Thoracic aorta endothelial cell (primary cell): ENCODE results near the gene MMP12.

GRCh38 chr11:102166438-102167152 is 56.3 kb downstream of the YAP1 start:
- CAGE, long polyA plus RNA: no peak

GRCh38 chr11:102174442-102175029 is 64.3 kb downstream of the YAP1 start:
- CAGE, long polyA plus RNA: no peak

DNA sequence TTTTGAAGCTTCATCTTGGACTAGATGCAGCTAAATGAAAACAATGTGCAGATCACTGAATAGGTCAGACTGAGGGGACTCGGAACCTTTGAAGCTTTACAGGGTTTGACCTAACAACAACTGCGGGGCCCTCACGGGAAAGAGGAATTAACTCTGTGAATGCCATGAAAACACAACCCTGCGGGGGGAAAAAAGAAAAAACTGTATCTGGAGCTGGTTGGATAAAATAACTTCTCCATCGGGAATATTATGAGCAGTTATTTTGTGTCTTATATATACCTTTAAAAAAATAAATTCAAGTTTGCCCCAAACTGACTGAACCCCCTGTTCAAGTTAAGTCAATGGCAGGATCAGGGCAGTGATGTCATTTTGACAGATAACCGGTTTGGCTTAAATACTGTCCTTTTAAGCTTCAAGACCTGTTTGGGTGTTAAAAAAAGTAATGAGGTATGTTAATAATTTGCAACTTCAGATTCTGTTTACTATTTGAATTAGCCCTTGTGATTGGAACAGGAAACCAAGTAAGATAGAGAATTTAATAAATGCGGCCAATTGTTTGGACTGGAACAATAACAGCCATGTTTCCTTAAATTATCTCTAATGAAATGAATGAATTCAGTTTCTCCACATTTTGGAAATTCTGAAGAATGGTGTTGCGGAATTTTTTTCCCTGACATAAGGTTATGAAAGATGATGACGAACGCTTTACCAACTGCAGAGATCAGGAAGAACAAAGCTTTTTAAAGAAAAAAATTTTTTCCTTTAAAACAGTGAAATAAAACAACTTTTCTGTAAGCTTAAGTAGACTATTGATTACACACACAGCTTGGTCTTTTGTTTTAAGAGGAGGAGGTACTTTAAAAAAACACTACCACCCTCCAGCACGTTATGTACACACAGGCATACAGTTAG is 76.9 kb downstream of the YAP1 start:
- CAGE, long polyA plus RNA: no peak

- CAGE, long polyA plus RNA: no peak
Observed at GRCh38 chr11:102221565-102222242, 95.6 kb upstream of the BIRC3 start.

DNA sequence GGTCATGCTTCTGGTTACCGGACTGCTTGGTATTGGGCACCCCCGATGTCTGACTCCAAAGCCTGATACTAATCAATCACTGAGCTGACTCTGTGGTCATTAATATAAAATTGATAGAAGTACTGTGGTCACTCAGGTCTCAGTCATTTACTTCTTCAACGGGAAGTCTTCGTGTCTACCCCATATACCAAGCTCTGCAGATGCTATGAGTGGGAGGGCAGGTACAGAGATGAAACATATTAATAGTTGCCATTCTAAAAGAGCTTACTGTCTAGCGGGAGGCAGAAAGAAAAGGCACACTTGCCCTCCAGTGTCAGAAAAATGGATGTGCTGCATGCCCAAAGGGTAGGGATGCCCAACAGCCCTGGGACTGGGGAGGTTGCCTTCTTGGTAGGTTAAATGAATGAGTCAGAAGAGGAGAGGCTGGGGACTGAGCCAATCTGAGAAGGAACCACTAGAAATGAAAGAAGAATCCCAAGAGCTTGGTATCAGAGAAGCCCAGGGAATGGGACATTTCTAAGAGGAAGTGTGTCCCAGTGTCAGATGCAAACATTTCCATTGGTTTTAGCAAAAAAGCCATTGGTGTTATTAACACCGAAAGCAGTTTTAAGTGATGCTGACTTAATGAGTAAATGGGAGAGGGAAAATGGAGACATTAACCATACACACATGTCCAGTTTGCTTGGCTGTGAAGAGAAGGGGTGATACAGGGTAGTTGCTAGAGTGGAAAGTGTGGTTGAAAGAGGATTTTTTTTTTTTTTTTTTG is 1.2 kb downstream of the BIRC3 start:
- CAGE, long polyA plus RNA: no peak

DNA sequence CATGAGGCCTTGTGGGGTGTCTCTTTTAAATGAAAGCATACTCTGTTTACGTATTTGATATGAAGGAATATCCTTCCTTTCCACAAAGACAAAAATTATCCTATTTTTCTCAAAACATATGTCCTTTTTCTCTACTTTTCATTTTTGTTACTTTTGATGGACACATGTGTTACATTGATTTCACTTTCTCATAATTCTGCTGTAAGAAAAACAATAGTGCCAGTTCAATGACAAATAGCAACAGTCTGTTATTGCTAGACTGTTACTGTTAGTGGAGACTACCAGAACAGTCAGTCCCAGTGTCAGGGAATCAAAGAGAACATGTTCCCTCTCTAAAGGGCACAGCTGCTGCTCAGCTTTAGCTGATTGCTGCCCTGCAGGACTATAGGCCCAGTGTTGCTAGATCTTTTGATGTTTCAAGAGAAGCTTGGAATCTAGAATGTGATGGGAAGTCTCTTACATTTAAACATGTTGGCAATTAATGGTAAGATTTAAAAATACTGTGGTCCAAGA is 3.3 kb downstream of the BIRC3 start:
- CAGE, long polyA plus RNA: no peak

GRCh38 chr11:102361442-102361984 is 14.5 kb downstream of the BIRC2 start:
- CAGE, long polyA plus RNA: no peak

DNA sequence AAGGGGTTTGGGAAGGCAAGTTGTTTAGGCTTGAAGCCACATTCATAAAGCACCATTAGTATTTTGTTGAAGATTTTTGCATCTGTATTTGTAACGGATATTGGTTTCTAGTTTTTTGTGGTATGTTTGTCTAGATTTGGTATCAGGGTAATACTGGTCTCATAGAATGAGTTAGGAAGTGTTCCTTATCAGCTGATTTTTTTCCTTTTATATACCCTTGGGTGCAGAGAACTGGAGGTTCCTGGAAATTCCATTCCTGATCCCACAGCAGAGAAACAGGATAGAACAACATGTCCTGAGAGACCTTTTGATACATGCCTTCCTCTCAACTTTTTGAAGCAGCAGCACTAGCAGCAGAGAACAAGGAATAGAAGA is 36.8 kb downstream of the BIRC2 start:
- CAGE, long polyA plus RNA: no peak

DNA sequence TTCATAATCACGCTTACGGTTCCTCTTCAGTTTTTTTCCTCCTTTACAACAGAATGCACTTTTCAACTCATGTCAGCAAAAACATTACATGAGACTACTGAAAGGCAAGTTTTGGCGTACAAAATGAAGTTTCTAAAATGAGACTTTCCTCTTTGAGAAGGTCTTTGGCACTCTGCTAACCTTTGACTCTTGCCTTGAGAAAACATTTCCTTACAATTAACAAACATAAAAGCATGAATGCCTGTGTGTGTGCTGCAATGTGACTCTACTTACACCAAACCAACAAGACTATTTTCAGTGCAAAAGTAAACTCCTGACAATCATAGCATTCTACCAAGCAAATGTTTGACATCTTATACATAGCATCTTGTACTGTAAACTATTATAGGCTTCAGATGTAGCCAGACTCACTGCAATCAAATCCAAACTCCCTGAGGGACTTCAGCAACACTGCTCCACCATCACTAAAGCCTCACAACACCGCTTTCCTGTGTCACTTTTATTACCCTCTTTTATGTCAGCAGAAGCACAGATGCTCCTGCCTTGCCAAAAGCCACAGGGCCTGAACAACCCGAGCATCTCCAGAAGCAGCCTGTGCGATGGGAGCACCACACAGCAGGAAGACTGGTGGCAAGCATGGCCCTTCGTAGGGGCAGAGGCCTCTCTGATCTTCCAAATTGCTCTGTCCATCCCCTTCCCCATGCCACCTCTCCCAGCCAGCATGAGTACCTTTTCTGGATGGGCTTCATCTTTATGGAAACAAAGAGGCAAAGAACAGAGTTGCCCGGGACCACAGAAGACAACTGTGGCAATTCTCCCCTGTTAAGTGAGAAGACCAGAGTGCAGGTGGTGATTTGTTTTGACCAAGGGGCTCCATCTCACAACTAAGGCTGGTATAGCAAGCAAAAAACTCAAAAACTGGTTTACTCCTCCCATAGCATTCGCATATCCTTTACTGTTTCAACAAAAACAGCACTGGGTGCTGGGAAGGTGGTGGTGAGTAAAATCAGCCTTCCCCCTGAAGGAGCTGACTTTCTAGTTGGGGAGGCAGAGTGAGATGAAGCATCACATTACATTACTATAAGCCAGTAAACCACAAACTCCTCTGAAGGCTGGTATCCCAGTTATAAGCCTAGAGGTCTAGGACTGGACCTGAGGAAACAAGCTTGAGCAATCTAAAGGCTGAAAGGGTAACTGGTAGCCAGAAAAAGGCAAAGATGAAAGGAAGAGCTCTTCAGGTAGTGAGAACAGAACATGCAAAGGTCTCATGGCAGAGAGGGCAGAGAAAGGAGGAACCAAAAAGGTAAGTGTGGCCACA is 22.8 kb downstream of the TMEM123 start:
- CAGE, long polyA plus RNA: no peak

GRCh38 chr11:102746739-102747719 is 22.3 kb upstream of the MMP8 start:
- CAGE, long polyA plus RNA: no peak

DNA sequence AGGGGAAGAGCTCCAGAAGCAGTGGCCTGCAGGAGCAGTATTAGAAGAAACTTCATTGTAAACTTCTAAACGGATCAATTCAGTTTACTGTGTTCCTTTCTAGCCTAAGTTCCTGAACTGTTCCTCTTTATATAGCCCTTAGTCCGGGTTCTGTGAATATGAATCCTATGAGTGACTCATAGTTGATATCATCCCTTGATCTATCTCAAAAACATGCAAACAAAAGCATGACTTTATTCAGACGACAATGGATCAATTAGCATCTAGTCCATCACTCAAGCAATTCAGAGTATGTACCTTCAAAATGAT is at the start of gene MMP12:
TSS of gene MMP12 (minus strand) at position 101 of the 309 bp plus-strand sequence.
- CAGE, long polyA plus RNA: no peak

DNA sequence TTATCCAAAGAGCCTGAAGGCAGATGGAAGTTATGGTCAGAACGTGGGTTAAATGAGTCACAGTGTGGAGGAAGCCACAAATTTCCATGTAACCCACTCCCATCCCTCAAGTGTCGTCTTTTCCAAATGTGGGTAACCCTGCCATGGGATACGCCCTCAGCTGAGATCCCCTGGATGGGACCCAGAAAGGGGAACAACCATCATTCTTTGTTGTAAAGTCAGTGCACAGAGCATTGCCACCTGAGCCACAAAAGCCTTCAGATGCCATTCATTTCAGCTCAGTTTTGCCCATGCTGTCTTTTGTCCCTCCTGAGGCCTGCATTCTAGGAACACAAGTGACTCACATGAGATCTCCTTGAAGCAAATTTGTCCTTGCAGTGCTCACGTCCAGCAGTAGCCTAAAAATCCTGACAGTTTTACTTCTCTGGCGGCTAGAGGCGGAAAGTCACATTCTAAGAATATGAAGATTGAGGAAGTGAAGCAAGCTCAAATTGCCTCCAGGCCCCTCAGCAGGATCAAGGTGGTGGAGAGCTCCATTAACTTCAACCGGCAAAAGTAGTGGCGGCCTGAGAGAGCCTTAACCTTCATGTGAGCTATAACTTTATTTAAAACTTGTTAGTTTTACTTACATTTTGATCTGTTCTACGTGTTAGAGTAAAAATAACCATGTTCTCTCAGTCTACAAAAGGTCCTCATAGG is 30.5 kb downstream of the MMP13 start:
- CAGE, long polyA plus RNA: no peak

GRCh38 chr11:105611488-105612355 is 1.8 kb downstream of the GRIA4 start:
- CAGE, long polyA plus RNA: no peak

GRCh38 chr11:106990088-106990845 is 28.0 kb downstream of the GUCY1A2 start:
- CAGE, long polyA plus RNA: no peak

DNA sequence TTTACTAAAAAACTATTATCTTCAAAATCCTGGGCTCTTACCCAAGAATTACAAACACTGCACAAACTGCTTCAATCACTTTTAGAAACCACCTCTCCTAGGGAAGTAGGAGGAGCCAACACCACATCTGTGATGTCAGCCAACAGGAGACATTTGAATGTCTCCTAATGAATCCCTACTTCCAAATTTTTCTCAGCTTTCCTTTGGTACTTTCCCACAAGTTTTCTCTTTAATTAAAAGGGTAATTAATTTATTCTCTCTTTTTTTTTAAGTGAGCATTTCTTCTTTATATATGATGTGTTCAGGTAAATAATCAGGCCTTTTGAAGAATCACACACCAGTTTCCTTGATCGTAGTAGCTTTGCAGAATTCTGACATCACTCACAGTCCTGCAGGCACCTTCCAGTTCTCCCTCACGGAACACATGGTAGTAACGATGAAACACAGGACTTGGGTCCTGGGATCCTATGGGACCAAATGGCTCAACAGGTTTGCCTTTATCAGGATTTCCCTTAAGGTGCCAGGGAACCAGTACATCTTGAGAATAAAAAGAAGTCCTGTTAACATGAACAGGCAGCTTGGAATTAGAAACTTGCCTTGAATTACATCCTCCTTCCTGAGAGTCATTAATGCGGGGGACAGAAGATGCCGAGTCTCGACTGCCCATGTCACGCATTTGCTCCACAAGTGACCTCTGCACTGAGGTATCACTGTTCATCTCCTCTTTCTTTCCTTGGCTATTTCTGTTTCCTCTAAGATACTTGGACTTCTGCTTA is 46.9 kb upstream of the CWF19L2 start:
- CAGE, long polyA plus RNA: no peak

- CAGE, long polyA plus RNA: no peak
Observed at GRCh38 chr11:108105984-108107002, 15.1 kb upstream of the ACAT1 start.

DNA sequence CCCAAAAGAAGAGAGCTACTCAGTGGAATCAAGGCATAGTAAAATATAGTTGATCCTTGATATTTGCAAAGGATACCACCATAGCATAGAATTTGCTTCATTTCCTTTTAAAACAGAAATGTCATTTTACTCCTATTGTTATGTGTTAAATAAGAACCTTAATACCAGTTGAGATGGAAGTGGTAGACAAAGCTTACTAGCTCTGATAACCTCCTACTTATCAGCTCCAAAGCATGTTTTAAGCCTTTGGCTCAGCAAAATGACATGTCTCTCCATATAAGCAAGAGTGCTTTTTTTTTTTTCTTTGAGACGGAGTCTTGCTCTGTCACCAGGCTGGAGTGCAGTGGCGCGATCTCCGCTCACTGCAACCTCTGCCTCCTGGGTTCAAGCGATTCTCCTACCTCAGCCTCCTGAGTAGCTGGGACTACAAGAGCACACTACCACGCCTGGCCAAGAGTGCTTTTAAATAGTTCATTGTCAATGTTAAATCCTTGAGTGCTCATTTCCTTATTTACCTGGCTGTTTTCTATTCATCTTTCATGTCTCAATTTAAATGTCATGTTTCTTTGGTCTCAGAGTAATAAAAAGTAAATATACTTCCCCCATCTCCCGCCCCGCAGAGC is 3.7 kb downstream of the ATM start:
- CAGE, long polyA plus RNA: no peak

- CAGE, long polyA plus RNA: no peak
Observed at GRCh38 chr11:108260744-108261153, 37.9 kb downstream of the ATM start.

- CAGE, long polyA plus RNA: no peak
Observed at GRCh38 chr11:108551416-108552506, 41.8 kb downstream of the EXPH5 start.

DNA sequence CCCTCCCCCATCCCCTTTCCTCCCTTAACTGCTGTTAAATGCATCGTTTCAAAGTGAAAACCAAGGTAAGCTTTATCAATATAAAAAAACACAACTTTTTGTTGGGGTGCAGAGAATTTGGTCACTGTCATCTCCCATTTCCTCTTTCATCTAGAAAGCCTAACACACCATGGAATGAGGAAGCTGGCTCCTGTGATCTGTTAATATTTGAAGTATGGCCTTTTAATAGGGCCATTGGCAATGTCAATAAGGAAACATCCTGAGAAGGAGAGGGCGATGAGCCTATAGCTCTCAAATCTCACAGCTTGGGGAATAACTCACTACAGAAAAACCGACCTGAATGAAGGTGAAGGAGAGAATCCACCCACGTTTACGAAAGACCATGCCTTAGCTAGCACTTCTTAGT is 6.9 kb downstream of the EXPH5 start:
- CAGE, long polyA plus RNA: no peak